Measurements from ENCODE around the gene RAD51AP2.

DNA sequence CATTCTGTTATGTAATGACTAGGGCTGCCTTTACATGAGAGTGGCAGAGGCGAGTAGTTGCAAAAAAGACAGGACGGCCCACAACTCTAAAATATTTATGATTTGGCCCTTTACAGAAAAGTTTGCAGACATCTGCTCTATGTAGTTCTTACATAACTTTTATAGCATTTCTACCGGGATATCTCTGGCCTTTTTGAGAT is 102.9 kb downstream of the CYRIA start:
- PRO-cap: unidirectional peak, minus-strand start at position 88 of the sequence

DNA sequence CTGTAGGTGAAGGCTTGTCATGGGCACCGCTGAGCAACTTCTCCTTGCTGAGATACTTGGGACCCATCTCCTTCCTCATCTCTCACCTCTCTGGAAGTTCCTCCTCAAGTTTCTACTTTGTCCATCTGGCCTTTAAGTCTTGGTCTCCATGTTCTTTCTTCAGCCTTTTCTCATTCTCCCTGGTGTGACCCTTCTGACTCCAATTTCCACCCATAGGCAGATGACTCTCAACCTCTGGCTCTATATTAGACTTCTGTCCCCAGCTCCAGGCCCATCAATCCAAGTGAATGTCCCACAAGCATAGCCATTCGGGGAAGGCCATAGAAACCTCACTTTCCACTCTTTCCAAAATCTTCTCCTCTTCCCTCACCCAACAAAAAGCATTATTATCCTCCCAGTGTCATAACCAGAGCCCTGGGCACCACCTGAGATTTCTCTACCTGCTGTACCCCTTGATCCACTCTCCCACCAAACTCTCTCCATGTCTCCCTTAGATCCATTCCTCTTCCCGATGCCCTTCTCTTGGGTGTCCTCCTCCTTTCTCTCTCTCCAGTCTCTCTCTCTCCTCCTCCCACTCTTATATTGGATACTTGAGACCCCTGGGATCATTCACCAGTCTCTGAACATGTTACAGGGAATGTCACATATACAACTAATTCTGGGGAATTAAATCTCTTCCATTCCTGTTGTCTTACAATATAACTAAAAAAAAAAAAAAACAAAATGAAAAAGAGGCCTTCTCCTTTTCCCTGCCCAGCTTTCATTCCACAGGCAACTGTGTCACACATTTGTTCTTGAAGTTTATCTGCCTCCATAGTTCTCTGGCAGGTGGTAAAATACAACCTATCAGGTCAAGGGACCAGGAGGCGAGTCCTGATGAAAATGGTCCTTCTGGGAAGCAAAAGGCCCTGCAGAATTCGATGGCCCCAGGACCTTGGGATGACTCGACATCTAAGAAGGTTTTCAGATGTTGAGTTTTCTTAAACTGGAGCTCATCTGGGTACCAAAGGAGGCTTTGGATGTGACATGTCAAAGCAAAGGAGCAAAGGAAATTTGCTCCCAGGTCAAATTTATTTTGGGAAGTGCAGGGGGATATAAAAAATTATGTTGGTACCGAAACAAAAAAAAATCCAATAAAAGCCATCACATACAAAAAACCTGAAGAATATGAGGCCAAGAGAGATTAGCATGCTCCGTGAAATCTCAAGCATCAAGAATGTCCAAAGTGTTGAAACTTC is 59.4 kb downstream of the CYRIA start:
- PRO-cap: no peak

GRCh38 chr2:16618422-16618793 is 47.2 kb downstream of the CYRIA start:
- PRO-cap: no peak

- PRO-cap: no peak
Observed at GRCh38 chr2:16626967-16627604, 38.5 kb downstream of the CYRIA start.

GRCh38 chr2:16635549-16636956 is 29.6 kb downstream of the CYRIA start:
- PRO-cap: unidirectional peak, plus-strand start at chr2:16636321

- PRO-cap: no peak
Observed at GRCh38 chr2:16653035-16653583, 12.5 kb downstream of the CYRIA start.

DNA sequence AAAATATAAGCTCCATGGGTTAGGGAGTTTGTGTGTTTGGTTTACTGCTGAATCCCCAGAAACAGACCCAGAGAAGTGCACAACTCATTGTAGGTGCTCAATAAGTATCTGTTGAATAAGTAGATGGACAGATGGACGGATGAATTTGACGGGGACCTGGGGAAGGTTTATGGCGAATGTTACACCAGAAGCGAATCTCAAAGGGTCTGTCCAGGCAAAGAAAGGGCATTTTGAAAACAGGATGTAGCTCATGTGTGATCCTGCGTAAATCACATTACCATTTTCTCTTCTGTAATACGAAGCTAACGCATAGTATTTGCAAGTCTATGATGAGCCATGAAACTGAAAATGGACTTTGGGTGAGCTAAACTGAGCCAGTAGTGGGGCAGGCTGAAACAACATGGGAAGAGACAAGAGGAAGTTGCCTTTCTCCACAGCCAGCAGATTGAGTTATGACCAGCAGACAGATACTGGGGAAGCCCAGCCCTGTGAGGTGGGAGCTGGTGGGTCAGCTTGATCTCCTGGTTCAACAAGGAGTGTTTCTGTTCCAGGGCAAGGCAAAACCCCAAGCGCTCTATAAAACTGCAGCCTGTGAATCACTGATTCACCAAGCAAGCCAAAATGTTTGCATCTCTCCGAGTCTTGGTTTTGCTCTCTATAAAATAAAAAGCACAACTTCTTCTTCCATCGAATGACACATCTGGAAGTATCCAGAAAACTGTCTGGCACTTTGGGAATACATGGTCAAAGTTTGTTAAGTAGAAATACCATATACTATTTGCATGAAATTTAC is 11.9 kb downstream of the CYRIA start:
- PRO-cap: bidirectional peak, plus-strand start at position 462 of the sequence, minus-strand start at position 232 of the sequence

- PRO-cap: unidirectional peak, minus-strand start at chr2:17518397; unidirectional peak, minus-strand start at chr2:17518425
Observed at GRCh38 chr2:17517736-17519159, at the start of gene RAD51AP2. RAD51AP2 (minus strand) TSS chr2:17518440.

DNA sequence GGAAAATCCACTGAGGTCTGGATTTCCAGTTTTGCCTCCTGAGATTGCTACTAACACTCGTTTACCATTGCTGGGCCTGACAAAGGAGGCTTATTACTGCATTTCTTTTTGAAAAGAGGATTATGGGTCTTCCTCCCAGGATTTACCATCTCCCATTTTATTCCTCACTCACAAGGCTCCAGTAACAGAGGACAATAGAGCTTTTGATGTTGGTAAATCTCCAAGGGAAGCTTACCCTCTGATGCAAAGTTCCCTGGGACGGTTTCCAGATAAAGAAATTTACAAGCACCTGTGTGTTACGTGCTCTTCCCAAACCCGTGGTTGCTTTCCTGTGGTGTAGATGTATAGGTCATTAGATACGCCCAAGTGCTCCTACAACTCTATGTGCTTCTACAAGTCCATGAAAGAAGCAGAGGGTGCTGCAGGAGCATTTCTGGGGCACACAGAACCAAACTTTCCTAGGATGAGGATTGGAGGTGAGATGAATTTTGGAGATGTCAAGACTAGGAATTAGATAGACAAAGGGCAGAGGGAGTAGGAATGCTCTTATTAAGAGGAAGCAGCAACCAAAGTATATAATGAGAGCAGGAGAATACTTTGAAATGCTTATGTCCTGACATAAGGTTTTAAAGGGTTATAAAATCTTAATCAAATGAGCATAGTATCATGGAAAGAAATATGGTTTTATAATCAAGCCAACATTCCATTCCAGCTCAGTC is 17.2 kb downstream of the VSNL1 start:
- PRO-cap: no peak

- PRO-cap: no peak
Observed at GRCh38 chr2:17720887-17721336, 32.7 kb downstream of the SMC6 start.

GRCh38 chr2:17731352-17732077 is 22.1 kb downstream of the SMC6 start:
- PRO-cap: no peak

- PRO-cap: no peak
Observed at GRCh38 chr2:17759662-17760115, 5.8 kb downstream of the GEN1 start.

- PRO-cap: no peak
Observed at GRCh38 chr2:17812910-17813491, 3.3 kb upstream of the MSGN1 start.

- PRO-cap: no peak
Observed at GRCh38 chr2:19336802-19337568, 21.4 kb downstream of the OSR1 start.

DNA sequence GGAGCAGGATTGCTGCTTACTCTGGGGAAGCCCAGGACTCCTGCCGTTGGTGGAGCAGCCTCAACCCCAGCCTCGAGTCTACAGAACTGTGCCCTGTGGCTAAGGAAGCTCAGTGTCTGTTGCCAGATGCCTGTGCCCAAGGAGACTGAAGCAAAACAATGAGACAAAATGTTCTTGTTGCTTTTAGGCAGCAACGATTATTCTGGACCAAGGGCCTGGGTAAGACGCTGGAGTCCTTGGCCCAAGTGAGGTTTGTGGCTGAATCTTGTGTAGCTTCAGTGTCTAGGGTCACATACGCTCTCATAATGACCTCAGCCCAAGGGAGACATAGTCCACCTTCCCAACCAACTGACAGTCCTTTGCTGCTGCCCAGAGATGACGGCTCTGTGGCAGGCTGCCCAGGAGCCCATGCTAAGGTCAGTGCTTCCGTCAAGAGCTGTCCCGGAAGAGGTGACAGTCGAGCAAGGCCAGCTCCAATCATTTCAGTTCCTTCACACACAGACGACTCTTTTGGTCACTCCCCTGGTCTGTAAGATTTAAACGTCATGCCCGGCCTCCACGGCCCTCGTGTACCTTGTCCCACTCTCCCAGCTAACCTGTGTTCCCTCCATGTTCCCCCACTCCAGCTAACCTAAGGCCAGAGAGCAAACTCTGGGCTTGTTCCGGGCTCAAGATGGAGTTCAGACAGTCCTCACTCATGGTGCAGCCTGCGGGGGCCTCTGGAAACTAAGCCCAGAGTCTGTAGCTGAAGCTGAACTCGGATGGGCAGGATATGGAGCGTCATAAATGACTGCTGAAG is 223.7 kb downstream of the TTC32 start:
- PRO-cap: no peak

DNA sequence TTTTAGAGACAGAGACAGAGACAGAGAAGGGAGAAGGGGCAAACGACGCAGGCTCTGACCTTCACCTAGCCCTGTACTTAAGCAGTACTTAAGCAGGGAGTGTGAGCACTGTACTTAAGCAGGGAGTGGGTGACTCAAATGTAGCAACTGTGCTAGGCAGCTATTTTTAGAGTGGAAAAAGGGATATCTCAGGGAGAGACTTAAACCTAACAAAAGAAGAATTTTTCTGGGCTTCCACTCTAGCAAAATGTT is 154.5 kb downstream of the TTC32 start:
- PRO-cap: no peak

- PRO-cap: no peak
Observed at GRCh38 chr2:20032438-20033489, 18.7 kb downstream of the LAPTM4A start.

GRCh38 chr2:20049311-20050121 is 1.9 kb downstream of the LAPTM4A start:
- PRO-cap: no peak

DNA sequence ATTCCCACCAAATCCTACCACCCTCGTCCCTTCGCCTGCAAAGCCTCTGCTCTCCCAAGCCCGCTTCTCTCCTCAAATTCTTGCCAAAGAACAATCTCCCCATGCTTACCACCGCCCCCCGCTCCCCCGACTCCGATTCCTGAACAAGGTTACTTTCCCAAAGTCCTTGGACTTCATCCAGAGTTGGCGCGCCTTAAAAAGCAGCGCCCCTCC is 429 bp downstream of the LAPTM4A start:
- PRO-cap: unidirectional peak, minus-strand start at position 168 of the sequence

DNA sequence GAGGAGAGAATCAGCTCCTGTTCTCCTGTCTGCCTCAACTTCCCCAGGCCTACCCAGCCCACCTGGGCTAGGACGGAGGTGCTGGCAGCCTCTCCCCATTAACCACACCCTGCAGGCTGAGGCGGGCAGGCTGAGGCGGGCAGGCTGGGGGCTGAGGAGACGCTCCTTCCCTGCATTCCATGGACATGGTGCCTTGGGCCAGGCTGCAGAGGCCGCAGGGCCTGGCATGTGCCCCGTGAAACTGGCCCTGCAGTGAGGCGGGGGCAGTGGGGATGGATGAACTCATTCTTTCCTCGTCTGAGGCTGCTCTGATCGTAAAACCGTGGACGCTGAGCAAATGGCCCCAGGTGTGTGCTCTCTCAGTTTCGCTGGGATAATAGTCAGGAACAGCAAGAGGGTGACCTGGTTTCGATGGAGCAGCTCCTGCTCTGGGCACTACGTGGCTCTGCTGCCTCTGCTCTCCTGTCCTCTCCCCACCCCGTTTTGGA is 84.8 kb upstream of the LAPTM4A start:
- PRO-cap: no peak

Measured in bronchial lymph node (tissue), 1 donor.